Fallopian tube (tissue), 1 donor: ENCODE measurements around a stretch of chr19.

DNA sequence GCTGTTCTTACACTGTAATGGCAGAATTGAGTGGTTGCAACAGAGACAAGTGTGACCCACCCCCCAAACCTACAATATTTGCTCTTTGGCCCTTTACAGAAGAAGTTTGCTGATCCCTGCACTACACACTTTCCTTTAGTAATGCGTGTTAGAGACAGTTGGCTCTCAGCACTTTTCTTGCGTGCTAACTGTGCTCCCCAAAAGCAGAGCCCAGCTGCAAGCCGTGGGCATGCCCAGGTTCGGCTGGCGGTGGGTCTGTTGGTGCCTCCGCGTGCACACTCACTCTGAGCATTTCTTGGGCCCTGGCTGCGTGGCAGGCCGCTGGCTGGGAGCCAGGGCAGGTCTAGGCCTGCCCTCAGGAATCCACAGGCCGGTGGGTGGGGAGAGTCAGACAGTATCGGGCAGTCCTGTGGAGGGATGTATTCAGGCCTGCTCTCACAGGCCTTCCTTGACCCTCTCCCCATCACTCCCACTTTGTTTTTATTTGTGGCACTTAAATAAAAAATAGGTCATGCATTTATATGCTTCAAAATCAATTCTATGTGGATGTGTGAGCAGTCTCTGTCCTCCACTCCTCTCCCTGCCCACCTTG lies 72.7 kb downstream of the SIPA1L3 start:
- PRO-cap = no peak

DNA sequence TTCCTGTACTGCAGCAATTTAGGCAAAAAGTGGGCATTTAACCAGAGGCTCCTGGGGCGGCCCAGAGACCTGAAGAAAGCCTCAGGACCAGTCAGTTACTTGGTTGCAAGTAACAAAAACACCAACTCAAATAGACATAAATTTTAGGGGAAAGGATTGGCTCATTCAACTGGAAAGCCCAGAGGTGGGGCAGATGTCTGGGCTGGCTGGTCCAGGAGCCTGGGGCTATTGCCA lies 97.1 kb downstream of the SIPA1L3 start:
- PRO-cap = no peak

DNA sequence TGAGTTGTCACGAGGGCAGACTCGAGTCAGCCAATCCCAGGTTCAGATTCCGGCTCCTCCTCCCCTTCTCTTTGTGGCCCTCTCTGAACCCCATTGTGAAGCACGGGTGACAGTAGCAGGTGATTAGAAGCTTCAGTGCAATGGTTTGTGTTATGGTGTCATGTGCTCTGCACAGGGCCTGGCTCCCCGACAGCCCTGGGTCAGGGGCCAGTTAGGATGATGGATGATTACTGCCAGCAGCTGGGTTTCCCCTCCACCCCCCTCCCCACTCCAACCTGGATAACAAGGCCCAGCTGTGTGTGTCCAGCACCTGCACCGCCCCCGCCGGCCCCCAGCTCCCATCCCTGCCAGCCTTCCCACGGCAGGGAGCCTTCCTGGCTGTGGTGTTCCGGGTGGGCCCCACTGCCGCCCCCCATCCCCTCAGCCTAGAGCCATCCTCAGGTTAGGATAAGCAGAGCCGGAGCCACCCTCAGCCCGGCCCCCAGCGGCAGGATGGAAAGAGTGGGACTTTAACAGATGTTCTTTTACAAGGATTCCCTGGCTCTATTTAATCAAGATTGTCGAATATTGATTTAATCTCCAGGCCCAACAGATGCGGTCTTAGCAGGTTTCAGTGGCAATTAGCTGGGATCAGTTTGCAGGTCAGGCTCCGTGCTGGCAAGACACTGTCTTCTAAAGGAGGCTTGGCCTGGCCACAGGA lies 156.1 kb downstream of the SIPA1L3 start:
- PRO-cap = no peak

GRCh38 chr19:38099738-38100164 lies 124.3 kb downstream of the DPF1 start:
- PRO-cap = no peak

- PRO-cap = unidirectional peak, plus-strand start at chr19:38183406
These were observed 40.9 kb downstream of the DPF1 start for GRCh38 chr19:38183044-38183542.

DNA sequence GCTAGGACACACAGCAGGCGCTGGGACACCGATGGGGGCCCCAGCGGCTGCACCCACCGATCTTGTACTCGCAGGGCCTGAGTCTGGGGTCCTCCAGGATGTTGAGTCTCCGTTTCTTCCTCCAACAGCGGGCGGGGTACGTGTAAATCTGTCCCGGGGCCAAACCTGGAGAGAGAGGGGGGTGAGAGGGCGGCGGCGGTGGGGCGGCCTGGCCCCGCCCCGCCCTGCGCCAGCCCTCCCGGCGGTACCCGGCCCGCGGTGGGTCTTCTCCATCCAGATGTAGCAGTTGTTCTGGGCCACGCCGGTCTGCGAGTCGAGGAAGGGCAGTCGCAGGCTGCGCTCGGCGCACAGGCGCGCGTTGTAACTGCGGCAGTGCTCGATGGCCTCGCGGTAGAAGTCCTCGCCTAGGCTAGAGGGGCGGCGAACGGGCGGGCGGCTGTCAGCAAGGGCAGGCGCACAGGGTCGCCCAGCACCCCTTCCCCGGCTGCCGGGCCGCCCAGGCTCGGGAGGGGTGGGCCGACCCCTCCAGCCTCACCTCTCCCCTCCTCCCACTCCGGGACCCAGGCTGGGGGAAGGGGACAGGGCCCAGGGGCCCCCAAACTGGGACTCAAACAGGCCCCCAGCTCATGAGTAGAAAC lies 1.6 kb downstream of the DPF1 start:
- PRO-cap = no peak

DNA sequence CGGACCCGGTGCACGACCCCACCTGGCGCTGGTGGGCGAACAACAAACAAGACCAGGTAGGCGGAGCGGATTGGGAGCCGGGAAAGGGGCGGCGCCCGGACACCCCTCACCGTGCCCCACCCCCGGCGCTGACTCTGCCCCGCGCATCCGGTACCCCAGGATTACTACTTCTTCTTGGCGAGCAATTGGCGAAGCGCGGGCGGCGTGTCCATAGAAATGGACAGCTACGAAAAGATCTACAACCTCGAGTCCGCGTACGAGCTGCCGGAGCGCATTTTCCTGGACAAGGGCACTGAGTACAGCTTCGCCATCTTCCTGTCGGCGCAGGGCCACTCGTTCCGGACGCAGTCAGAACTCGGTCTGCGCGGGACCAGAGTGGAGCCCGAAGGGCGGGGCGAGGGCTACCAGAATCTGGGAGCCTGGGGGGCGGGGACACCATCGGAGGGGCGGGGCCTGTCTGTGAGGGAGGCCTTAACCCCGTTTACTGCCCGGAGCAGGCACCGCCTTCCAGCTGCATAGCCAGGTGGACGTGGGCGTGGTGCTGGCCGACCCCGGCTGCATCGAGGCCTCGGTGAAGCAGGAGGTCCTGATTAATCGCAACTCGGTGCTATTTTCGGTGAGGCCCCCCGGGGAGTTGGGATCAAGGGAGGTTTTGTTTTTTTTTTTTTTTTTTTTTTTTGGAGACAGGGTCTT lies 12.0 kb upstream of the PSMD8 start:
- PRO-cap = no peak

DNA sequence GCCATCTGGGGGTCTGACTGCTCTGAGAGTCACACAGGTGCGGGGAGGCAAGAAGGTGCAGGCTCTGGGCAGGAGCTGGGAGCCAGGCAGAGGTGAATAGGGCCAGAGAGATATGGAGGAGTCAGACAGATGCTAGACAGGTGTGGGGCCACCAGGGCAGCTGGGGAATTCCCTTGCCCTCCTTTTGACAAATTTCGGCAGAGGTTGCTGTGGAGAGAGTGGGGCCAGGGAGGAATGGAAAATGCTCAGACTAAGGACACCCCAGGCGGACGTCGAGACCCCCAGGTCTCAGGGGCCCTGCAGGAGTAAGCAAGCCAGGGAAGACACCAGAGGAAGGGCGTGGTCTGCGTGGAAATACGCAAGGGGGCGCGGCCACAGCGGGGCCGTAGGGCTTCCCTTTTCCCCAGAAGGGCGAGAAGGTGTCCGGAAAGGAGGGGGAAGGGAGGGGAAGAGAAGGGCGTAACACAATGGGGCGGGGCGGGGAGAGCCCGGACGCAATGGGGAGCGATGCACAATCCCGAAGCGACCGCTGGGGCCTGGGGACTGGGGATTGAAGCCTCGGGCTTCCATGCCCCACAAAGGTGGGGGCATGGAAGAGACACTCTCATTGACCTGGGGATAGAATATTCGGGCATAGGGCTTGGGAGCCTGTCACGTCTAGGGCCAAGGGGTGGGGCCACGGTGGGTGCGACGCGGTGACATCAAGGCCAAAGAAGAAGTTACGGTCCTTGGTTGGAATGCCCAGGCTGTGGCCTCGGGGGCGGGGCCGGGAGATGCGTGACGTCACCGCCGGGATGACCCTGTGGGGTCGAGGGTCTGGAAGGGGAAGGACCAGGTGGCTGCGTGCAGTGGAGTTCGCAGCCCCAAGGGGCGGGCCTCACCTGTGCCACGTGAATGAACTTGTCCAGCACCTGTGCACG lies 8.2 kb downstream of the RASGRP4 start:
- PRO-cap = no peak

- PRO-cap = bidirectional peak, plus-strand start at chr19:38544181, minus-strand start at chr19:38544003
These were observed 73.9 kb downstream of the MAP4K1 start for GRCh38 chr19:38543767-38544389.

DNA sequence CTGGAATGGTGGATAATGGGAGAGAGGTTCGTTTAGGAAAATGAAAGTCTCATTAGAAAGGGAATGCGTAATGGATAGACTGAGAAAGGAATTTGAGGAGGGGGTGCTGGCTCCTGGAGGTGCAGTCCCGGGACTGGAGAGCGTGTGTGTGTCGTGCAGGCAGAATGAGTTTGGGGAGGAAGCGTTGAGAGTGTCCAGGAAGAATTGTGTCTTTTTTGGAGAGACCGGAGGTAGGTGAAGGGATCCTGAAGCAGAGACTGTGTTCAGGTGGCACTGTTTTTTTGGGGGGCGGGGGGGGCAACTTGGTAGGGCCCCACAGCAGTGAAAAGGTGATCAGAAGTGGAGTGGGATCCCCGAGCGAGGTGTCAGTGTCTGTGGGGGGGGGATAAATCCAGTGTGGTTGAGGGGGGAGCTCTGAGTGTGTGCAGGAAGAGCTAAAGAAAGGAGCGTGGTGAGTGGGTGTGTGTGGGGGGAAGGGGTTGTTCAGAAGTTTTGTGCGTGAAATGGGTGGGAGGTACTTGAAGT lies 1.5 kb downstream of the ACTN4 start:
- PRO-cap = bidirectional peak, plus-strand start at position 124 of the sequence, minus-strand start at position 172 of the sequence; bidirectional peak, plus-strand start at position 417 of the sequence, minus-strand start at position 364 of the sequence

- PRO-cap = bidirectional peak, plus-strand start at chr19:38664173, minus-strand start at chr19:38664077
These were observed 16.4 kb downstream of the ACTN4 start for GRCh38 chr19:38663795-38664312.

- PRO-cap = bidirectional peak, plus-strand start at chr19:38665038, minus-strand start at chr19:38664895
These were observed 17.2 kb downstream of the ACTN4 start for GRCh38 chr19:38664313-38665290.

- PRO-cap = no peak
These were observed 34.8 kb downstream of the ACTN4 start for GRCh38 chr19:38682006-38682805.

GRCh38 chr19:38703768-38704250 lies 40.5 kb downstream of the CAPN12 start:
- PRO-cap = unidirectional peak, plus-strand start at chr19:38703979

GRCh38 chr19:38706770-38707313 lies 37.4 kb downstream of the CAPN12 start:
- PRO-cap = no peak

GRCh38 chr19:38717728-38718112 lies 26.6 kb downstream of the CAPN12 start:
- PRO-cap = no peak

GRCh38 chr19:38719607-38720194 lies 24.6 kb downstream of the CAPN12 start:
- PRO-cap = no peak

DNA sequence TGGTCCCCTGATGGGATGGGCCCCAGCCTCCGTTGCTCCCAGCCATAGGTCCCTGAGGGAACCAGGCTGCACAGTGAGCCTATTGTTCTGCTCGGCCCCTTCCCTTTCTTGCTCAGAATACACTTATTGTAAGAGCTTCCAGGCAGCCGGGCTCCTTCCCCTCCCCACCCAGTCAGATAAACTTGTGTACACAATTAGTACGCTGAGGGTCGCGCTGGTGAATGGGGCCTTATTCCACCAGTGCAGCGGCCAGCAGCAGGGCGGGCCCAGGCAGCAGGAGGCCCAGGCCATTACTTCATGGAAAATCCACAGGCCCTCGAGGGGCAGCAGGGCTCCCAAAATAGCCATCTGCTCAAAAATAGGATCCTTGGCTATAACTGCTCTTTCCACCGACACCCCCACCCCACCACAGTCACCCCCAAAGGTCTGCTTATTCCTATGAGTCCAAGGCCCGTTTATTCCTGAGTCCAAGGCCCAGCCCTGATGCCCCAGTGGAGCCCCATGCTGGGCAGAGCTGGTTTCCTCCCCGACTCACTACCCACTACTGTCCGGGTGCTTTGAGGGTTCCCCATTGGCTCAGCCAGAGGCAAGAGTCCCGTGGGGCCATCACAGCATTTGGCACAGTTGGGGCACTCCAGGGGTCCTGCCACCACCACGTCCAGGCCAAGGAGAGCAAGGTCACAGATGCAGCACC lies 22.1 kb downstream of the CAPN12 start:
- PRO-cap = no peak

DNA sequence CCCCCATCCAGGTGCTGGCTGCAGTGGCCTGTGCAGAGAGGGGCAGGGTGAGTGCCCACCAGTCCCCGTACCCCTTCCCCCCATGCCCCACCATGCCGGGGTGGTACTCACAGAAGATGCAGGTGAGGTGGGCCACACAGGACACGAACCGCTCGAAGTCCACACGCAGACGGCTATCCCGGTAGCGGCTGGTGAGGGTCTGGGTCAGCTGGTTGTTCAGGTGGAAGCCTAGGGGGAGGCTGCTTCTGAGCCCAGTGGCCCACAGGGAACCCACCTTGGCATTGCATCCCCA lies 13.3 kb downstream of the CAPN12 start:
- PRO-cap = no peak

GRCh38 chr19:38733192-38733606 lies 11.1 kb downstream of the CAPN12 start:
- PRO-cap = no peak